ENCODE data around the genes ITGBL1, BIVM and ERCC5.

DNA sequence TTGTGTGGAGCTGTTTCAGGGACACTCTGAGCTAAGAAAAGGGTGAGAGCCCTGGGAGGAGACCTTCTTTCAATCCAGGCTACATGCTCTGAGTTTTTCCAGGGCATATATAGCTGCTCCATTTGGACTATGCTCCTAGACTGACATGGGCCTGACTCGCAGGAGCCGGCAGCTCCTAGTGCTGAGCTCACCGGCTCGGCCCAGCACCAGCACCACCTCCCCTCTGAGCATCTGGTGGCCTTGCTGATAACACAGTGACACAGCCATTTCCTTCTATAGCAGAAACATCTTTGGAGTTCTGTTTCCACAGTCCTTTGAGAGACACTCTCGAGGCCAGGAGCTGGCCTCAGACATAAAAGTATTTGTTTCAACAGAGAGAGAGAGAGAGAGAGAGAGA is 79.6 kb downstream of the CLYBL start:
- RAMPAGE, long total RNA: no peak
- RRBS: no CpG with 5 or more reads among the region's 5 CpGs

DNA sequence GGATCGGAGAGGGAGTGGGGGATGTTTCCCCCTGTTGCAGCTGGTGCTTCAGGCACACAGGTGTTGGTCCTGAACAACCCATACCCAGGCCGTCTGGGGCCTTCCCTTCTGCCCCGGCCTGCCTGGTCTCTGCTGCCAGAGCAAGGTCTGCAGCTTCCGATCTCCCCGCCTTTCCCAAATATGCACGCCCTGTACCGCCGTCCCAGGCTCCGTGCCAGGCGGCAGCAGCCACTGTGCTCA is 48.6 kb downstream of the ZIC5 start:
- RAMPAGE, long total RNA: no peak
- RRBS: no CpG with 5 or more reads among the region's 10 CpGs

- RAMPAGE, long total RNA: no peak
- RRBS: under 1% methylated on average over 4 of the region's 45 CpGs
These were observed 3.1 kb downstream of the ZIC2 start for GRCh38 chr13:99984410-99985277.

- RAMPAGE, long total RNA: no peak
- RRBS: 4% methylated on average over 31 of the region's 71 CpGs
These were observed 7.6 kb downstream of the ZIC2 start for GRCh38 chr13:99988803-99990055.

DNA sequence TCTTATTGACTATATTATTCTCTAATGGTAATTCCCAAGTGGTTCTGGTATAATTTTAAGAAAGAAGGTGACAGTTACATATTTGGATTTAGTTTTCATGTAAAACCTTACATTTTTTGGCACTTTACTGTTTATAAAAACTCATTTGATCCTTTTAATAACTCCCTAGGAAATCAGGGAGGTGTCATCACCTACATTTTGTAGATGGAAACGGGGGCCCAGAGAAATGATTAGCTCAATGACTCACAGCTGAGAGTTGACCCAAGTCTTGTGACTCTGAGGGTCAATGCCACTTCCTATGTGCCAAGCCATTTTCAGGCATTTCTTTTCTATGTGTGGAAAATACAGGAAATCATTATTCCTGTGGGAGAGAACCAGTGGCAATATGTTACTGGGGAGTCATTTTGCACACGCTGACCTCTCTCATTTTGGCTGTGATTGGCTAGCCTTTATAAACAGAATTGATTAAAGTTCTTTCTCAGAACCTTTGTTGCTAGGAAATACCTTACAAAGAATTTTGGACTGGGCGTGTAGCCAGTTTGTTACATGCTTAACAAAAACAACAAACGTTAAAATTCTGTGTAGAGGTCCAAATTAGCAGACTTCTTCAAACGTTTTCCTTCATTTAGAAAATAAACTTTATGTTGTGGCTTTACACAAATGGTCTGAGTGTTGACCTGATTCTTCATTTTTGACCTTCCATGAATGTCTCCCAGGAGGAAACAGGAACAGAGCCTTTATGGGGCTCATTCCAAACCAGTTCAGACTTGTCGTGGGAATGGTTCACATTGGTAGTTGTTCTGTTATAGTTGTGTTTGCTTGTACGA is 11.3 kb downstream of the PCCA start:
- RAMPAGE, long total RNA: no peak
- RRBS: no CpG with 5 or more reads among the region's 7 CpGs

DNA sequence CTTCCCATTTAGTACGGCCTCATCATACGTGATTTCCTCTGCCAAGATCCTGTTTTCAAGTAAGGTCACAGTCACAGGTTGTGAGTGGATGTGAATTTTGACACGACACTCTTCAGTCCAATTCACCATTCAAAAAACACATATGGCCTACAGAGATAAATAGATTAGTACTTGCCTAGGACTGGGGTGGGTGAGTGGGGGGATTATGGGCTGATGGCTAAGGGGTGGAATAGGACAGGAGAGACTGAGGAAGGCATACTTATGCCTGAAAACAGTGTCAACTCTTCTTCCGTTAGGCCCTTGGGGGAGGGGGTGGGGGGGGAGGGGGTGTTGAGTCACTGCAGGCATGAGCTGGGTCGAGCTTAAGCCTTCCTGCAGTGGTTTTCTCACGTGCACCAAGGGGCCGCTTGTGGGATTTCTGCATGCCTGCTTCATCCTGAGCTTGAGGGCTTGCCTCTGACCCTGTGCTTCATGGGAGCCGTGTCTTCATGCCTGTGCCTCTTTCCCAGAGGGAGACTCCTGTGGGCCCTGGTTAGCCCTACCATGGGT is 185.9 kb downstream of the PCCA start:
- RAMPAGE, long total RNA: no peak
- RRBS: no CpG with 5 or more reads among the region's 8 CpGs

DNA sequence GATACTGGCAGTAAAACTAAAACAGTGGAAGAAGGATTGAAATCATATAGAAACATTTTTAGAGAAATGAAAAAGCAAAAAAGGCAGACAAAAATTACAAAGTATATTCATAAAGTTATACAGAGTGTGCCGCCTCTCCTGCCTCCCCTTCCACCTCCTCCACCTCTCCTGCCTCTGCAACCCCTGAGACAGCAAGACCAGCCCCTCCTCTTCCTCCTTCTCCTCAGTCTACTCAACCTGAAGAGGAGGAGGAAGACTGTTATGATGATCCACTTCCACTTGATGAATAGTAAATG is 237.5 kb downstream of the PCCA start:
- RAMPAGE, long total RNA: no peak
- RRBS: no CpG with 5 or more reads among the region's 1 CpG

DNA sequence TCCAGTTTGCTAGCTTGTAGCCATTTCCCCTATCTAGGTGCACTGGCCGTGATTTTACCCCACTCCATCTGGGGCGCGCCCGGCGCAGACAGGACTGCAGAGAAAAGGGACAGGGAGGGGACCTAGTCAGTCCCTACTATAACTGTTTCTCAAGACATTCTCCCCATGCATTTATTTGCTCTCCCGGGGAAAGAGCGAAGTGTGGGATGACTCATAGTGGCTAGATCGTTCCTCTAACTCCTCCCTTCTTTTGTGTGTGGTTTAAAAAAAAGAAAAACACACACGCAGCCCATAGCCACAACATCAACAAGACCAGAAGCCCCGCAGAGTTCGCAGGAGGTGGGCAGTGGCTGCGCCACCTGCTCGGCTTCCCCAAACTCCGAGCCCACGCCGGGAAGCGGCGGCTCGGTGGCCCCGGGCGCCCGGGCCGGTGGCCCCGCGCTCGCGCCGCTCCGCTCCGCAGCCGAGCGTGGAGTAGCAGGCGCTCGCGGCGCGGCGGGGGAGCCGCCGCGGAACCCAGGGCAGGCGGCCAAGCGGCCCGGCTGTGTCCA is 766 bp downstream of the TMTC4 start:
- RAMPAGE, long total RNA: no peak
- RRBS: 4% methylated on average over 4 of the region's 44 CpGs

DNA sequence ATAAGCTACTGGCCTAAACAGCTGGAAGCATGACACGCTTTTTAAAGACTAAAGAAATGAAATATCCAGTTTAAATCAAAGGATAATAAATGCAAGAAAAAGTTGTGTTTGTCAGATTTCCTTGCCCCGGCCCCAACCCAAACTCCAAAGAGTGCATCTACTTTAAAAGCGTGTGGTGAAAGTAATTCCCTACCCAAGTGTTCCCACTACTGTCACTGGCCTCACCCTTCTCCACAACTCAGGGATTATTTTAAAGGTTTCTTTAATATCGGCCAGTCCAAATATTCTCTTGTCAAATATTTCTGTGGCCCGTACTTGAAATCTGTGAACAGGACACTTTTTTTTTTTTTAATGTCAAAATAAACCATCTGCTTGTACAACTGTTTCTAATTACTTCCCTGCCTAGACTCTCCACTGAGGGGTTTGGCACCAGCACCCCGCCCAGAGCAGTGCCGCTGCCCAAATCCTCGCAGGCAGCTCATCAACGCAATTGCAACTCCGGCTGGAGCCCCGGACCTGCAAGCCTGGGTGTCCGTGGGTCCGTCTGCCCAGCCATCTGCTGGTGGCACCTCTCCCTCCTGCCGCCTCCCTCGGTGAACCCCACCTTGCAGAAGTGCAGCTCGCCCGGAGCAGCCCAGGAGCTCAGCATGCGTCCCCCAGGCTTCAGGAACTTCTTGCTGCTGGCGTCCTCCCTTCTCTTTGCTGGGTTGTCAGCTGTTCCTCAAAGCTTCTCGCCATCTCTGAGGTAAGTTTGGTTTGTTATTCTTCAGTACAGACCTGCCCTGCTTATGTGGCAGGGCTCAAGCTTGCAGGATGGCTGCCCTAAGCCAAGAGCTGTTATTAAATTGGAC is at the start of gene ITGBL1:
Gene ITGBL1, plus strand, starts transcription at position 489 of the 851 bp plus-strand sequence.
- RAMPAGE, long total RNA: no peak
- RRBS: no CpG with 5 or more reads among the region's 20 CpGs

- RAMPAGE, long total RNA: no peak
- RRBS: no CpG with 5 or more reads among the region's 5 CpGs
These were observed 77.0 kb downstream of the ITGBL1 start for GRCh38 chr13:101529389-101529953.

- RAMPAGE, long total RNA: no peak
- RRBS: no CpG with 5 or more reads among the region's 7 CpGs
These were observed 210.0 kb downstream of the FGF14 start for GRCh38 chr13:101706530-101707298.

GRCh38 chr13:101771479-101771941 is 145.2 kb downstream of the FGF14 start:
- RAMPAGE, long total RNA: no peak
- RRBS: no CpG with 5 or more reads among the region's 1 CpG

DNA sequence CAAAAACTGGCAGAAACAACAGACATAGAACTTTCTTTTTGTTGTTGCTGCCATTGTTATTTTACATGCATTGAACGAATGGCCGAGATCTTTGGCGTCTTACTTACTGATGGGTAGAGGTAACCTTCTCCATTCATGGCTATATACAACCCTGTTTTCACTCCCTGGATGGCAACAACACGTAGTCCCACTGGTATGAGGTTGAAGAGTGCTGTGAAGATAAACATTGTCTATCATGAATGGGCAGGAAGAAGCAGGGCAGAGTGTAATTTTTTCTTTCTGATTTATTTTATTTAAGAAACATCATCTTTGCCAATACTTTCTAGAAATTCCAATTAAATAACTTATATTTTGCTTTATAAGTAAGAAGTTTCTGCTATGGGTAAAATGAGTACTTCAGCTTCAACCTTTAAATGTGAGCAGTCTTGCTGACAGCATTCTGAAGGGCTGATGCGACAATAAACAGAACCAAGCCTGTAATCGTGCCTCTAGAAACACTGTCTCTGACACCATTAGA is 48.1 kb downstream of the FGF14 start:
- RAMPAGE, long total RNA: no peak
- RRBS: no CpG with 5 or more reads among the region's 6 CpGs

DNA sequence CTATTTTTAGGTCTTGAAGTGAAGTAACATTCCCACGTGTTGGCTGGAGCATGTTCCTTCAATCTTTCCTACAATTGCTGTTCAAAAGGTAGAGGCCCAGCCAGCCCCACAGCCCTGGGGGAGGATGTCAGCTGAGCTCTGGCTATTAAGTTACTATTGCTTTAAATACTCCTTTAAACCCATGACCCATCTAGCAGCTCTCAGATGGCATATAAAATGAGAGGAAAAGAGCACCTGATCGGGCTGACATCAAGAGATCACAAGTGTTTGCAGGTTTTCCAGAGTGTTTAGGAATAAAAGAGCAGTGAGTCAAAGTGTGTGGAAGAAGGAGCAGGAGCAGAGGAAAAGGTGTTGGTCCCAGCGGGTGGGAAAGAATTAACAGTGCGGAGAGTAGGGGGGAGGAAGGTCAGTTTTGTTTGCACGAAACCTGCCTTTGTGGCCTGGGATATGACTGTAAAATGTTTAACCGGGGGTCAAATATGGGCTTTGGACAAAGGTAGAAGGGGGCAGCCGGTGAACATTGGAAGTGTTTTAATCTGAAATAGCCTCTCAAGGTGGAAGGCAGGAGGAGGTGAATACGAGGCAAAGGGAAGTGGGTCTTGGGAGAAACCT is 3.1 kb downstream of the METTL21C start:
- RAMPAGE, long total RNA: no peak
- RRBS: 80% methylated on average over 1 of the region's 8 CpGs

DNA sequence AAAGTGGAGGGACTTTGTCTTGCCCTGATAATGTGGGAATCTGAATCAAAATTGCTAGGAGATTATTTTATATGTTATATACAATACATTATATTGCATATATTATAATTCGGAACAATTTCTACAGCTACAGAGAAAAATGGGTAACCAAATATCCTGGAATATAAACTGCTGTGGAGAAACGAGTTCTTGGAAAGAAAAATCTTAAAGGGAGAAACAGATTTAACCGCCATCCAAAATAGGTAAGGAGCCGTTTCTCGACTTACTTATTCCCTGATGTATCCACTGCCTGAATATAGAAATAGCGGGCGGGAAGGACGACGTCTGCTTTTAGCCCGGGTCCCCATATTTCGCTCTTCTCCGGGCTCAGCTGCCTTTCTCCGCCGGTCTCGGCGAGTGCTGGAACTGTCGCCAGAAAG is 544 bp downstream of the POGLUT2 start:
- RAMPAGE, long total RNA: no peak
- RRBS: no CpG with 5 or more reads among the region's 17 CpGs

- RAMPAGE, long total RNA: no peak
- RRBS: 2% methylated on average over 26 of the region's 69 CpGs
These were observed at the start of gene BIVM for GRCh38 chr13:102798851-102799581. Gene BIVM (plus strand): TSS chr13:102799119.

GRCh38 chr13:102845536-102846646 is at the start of gene ERCC5:
Gene ERCC5 (plus strand): TSS chr13:102846032.
- RAMPAGE, long total RNA: no peak
- RRBS: under 1% methylated on average over 7 of the region's 74 CpGs

DNA sequence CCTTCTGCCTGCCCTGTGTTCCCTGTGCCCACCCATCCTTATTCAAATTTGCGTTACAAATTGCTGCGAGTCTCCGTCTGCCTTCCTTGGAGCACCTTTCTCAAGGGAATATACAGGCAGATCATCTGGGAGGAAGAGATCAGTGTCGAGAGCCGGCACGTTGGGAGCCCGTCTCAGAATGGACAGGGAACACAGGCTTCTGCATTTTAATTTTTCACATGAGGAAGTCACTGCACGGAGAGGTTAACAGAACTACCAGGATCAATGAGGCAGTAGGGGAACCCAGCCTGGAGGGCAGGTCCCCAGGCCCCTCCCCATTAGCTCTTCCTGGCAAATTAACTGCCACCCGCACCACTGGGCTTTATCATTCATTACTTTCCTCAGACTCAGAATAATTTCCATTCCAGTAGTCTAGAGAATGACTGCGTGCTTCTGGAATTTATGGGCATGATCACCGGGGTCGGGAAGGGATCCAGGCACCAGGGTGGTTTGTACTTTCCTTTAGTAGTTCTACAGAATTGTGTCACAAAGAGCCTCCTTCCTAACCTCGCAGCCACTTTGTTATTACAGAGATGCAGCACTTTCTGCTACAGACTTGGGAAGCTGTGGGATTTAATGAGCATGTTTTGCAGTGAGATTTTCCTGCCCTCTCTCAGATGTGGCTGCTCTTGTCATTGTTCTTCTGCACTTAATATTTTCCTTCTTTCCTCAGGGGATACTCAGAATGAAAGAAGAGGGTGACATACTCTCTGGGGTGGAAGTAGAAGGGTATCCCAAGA is 284.8 kb upstream of the SLC10A2 start:
- RAMPAGE, long total RNA: no peak
- RRBS: no CpG with 5 or more reads among the region's 13 CpGs

GRCh38 chr13:105920380-105920898 is 454.6 kb downstream of the DAOA start:
- RAMPAGE, long total RNA: no peak
- RRBS: no CpG with 5 or more reads among the region's 4 CpGs

GRCh38 chr13:106096477-106096980 is 438.9 kb downstream of the EFNB2 start:
- RAMPAGE, long total RNA: no peak
- RRBS: no CpG with 5 or more reads among the region's 4 CpGs